HT-29 (cell line): ENCODE measurements around a stretch of chr16.

- RAMPAGE, long total RNA = no peak
Observed at GRCh38 chr16:88170512-88170825, 212.3 kb upstream of the ZNF469 start.

GRCh38 chr16:88298188-88298660, 84.5 kb upstream of the ZNF469 start:
- RAMPAGE, long total RNA = no peak

DNA sequence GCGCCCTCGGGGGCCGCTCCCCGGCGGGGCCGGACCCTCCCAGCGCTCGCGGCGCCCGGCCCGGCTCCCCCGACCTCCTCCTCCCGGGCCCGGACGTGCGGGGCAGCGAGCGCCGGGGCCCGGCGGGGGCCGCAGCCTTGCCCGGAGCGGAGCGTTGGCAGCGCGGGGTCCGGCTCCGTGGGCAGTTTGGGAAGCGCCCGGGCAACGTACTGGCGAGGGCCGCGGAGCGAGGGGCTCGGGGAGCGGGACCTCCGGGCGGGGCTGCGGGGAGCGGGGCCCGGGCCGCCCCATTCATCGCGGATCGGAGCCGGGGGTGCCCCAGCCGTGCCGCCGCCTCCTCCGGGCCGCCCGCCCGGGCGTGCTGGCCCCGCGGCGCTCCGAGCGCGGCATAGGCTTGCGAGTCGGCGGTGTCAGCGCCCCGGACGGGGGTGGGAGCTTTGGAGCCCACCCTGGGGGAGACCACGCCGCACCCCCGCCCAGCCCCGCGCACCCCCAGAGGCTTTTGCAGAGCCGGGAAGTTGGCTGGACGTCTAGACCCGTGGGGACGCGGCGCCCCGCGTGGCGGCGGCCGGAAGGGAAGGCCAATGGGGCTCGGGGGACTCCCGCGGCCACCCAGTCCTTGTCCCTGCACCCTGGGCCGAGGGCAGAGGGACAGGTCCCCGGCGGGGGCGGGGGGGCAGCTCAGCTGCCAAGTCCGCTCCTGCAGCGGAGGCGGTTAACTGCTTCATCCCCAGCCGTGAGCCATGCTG, 783 bp downstream of the ZNF469 start:
- RAMPAGE, long total RNA = no peak

GRCh38 chr16:88453576-88453901, 459 bp downstream of the ZFPM1 start:
- RAMPAGE, long total RNA = no peak

DNA sequence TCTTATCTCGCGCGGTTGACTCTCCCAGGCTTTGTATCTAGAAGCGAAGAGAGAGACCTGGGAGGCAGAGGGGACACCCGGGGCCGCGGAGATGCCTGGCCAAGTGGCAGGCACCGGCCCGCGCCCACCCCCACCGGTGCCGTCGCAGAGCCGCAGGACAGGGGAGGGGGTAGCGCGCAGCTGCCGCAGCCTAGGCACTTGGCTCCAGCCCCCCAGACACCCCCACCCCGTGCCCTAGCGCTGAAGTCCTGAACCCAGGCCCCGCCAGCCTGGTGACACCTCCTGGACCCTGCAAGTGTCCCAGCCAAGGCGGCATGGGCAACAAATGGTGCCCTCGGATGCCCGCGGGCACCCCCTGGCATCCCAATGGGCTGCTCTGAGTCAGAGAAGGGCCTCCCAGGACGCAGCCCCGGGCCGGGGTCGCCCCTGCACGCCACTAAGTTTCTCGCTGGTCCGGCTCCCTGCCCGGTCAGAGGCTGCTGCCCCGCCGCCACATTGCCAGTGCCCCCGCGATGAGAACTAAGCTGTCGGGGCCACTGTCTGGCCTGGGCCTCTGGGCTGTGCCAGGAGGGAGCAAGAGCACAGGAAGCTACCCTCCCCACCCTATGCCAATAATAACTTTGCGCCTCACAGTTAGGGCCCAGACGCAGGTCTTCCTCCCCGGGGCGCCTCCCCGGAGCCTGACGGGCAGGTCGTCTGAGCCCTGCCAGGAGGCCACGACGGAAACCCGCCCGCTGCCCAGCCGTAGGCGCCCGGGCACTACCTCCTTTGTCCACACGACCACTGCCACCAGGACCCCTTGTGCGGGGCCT, 1.2 kb downstream of the ZFPM1 start:
- RAMPAGE, long total RNA = no peak

GRCh38 chr16:88470674-88471044, 17.6 kb downstream of the ZFPM1 start:
- RAMPAGE, long total RNA = no peak

- RAMPAGE, long total RNA = no peak
Observed at GRCh38 chr16:88484803-88485241, 31.7 kb downstream of the ZFPM1 start.

GRCh38 chr16:88523634-88524425, 46.4 kb upstream of the ZC3H18 start:
- RAMPAGE, long total RNA = no peak

DNA sequence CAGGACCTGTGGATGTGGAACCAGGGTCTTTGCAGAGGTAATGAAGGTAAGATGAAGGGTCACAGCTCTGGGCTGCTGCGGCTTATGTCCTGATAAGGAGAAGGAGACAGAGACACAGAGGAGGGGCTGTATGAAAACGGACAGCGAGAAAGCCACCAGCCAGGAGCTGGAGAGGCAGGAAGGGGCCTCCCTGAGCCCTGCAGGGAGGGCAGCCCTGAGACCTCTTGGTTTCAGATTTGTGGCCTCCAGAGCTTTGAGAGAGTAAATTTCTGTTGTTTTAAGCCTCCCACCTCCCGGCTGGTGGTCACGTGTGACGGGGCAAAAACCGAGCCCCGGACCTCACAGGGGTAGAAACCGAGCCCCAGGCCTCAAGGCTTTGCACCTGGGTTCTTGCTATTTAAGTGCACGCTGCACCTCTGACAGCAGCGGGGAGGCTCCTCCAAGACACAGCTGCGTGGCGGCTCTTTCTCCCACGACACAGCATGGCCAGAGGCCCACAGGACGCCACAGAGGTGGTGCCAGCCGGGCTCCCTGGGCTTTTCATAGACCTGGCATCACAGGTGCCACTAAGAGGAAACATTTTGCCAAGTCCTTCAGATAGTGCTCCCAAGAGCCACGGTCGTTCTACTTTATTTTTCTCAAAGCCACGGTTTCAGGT, 17.4 kb upstream of the ZC3H18 start:
- RAMPAGE, long total RNA = no peak

DNA sequence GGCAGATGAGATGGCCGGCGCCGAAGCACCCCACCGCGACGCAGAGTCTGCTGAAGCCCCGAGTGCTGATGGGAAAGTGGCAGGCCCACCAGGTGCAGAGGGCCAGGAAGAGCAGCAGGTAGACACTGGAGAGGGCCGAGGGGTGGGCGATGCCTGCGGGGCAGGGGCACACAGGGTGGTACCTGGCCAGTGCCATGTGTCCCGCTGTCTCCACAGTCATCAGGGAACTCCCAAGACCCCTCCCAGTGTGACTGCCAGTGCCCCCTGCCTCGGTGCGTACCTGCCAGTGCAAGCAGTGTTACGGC, 31.9 kb downstream of the CTU2 start:
- RAMPAGE, long total RNA = no peak

- RAMPAGE, long total RNA = no peak
Observed at GRCh38 chr16:88764912-88765682, 19.9 kb downstream of the PIEZO1 start.

DNA sequence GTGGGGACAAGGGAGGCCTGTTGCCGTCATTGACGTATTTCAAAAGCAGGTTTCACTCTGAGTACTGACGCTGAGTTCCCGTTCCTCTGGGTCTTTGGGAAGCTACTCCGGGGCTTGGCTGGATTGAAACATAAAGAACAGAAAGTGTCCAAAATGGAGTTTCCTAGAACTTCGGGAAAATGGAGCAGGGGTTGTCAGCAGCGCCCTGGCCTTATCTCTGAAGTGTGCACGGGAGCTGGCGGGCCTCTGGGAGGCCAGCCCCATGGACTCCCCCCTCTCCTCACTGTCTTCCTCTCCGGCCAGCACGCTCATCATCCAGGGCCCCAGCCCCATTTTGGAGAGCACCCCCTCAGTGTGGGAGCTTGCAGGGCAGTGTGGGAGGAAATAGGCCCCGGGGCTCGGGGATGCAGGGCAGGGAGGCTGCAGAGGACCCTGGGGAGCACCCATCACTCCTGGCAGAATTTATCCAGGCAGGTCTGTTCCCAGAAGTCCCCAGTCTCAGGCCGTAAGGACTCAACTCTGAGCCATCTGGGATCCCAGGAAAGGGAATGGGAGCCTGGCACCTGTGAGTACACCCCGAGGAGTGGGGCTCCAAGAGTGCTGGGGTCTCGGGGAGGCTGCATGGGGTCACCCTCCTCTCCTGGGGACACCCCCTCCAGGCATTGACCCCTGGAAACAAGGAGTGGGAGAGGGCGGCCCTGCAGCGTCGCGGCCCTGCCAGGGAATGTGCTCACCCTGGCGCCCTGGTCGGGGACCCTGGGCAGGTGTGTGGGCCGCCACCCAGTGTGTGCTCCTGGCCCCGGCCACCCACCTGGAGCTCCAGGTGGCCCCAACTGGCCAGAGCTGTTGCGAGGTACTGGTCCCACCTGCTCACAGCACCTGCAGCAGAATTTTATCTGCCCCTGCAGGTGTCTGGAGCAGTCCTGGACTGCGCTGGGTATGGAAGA, 5.0 kb upstream of the PABPN1L start:
- RAMPAGE, long total RNA = no peak

DNA sequence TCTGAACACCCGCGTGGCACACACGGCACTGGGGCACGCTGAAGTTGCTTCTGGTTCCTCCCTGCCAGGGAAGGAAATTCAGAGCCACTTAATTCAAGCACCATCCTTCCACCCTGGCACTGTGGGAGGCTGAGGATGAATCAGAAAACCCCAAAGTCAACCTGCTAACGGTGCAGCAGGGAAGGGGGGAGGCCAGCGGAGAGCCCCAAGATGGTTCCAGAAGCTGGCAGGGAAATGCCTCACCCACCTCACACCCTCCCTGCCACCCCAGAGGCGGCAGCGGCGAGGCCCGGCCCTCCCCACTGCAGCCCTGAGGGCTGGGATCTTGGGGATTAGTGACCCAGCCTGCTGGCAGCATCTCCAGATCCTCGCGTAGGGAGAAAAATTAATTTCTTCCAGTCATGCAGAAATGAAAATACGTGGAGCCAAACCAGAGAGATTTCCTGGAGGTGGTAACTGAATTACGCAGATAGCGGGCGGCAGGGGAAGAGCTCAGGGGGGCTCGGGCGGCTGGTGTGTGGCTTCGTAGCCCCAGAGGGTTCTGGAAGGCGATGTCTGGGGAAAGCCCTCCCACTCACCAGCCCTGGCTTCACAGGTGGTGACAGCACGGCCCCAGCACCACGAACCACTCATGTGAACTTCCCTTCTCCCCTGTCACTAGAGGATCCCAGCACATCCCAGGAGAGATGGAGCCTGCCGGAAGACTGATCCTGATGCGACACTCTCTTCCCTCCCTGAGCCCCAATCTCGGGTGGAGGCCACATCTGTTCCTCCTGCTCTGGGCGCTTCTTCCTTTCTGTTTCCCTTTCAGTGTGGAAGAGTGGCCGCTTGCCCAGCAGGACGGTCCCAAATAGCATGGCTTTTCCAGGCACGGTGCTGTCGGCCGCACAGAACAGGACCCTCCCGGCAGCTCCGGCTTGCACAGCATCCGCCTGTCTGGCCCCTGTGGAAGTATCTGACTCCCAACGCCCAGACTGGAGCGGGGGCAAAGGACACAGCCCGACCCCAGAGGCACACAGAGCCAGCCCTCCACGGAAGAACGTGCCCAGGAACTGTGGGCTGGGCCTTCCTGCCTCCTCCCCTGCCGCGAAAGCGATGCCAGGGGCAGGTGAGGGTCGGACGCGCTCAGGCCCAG, 37.9 kb downstream of the CBFA2T3 start:
- RAMPAGE, long total RNA = no peak

- RAMPAGE, long total RNA = no peak
Observed at GRCh38 chr16:88967073-88967691, 9.8 kb downstream of the CBFA2T3 start.

DNA sequence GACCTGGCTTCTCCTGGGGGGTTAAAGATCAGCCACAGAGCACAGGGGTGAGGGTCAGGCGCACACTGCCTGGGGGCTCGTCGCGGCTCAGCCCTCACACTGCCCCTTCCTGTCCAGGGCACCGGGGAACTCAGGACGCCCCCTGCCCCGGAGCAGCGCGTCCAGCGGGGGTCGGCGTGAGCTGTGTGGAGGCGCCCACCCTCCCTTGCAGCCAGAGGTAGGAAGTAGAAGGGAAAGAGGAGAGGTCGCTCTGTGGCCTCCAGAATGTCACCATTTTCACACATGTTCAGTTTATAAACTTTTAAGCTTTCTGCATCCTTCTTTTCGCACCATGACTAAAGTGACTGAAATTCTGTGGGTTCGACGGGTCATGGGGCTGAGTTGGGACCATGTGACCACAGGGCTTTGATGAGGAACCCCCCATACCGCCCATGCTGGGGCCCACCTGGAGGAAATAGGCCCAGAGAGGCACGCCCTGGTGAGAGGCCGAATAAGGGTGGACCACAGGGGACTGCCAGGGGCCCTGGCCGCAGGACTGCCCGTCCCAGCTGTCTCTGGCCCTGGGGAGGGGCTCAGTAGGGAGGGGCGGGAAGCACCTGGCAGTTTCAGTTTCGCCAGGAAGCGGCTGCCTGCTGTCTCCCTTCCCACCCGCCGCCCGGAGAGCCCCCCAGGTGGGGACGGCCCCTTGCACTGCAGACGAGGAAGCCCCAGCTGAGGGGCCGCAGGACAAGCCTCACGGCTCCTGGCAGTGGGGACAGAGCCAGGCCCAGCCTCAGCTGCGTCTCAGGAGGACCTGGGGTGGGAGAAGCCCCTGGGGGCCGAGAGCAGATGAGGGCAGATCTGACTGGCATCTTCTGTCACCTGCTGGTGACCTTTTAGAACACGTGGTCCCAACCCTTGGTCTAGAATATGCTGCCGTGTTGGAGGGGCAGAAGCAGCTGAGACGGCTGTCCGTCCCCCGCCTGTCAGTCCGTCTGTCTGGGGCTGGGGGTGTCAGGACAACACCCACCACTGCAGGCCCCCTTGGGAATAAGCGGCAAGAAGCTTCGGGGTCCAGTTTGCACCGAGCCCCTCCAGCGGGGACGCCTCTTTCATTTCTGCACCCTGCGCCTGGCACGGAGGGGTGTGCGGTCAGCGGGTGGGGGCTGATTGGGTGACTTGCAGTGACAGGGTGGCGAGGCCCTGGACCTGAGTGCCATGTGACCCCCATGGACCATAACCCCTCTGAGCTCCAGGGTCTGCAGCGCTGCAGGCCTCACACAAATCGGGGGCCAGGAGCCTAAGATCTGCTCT, 8.9 kb downstream of the CBFA2T3 start:
- RAMPAGE, long total RNA = no peak

DNA sequence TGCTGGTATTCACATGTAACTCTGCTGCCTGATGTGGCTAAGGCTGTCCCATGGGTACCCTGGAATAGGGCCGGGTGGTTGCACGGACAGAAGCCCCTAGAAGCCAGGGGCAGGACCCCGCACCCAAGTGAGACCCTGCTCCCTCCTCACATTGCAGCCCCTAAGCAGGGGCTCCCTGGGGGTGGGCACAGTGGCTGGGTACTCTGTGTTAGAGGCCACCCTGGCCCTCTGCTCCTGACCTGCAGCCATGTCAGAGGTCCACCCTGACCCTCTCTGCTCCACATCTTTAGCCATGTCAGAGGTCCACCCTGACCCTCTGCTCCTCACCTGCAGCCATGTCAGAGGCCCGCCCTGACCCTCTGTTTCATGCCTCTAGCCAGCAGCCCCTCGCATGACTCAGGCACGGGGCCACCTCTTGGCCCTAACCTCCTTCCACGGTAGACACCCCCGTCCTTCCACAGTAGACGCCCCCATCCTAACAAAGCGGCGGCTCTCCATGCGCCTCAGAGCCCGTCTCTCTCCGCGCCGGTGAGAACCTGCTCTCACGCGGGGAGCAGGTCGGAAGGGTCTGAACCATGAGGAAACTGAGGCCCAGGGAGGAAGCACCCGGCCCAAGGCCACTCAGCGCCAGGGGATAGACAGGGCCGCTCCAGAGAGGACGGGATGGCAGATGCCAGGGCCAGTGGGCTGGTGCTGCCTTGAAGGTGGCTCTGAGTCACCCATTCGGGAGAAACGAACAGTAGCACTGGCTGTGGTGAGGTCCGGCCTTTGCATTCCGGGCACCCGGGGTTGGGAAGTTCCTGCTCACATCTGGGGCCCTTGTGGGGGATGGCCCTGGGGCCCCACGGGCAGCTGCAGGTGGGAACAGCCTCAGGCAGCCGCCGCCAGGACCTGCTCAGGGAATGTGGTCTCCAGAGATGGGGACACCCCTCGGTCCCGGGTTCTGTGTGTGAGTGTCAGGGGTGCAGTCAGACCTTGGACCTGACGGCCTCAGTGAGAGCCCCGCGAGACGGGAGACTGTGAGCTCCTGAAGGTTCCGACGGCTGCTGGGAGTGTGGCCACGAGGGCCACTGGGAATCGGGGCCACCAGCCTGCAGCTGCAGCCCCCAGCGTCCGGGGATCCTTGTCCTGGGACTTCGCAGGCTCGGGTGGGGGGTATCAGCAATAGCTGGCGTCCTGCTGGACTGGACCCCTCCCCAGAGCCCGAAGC, 1.7 kb downstream of the CBFA2T3 start:
- RAMPAGE, long total RNA = no peak

GRCh38 chr16:89098272-89099119, 4.8 kb downstream of the ACSF3 start:
- RAMPAGE, long total RNA = no peak

DNA sequence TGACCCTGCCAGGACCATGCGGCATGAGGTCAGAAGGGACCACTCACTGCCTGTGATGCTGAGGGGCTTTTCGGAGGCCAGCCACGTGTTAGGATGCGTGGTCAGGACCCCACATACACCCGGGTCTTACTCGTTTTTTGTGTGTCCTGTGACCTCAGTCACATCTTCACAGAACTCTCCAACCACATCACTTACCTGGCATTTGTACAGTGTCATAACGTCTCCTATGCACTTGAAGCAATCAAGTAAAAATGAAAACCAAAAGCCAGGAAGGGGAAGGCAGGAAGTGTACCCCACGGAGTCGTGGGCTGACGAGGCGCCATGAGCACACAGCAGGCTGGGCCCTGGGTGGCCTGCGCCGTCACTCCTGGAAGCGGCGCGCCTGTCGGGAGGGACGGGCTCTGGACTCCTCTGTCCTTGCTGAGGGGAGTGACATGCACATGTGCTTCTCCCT, 8.0 kb downstream of the ACSF3 start:
- RAMPAGE, long total RNA = no peak

DNA sequence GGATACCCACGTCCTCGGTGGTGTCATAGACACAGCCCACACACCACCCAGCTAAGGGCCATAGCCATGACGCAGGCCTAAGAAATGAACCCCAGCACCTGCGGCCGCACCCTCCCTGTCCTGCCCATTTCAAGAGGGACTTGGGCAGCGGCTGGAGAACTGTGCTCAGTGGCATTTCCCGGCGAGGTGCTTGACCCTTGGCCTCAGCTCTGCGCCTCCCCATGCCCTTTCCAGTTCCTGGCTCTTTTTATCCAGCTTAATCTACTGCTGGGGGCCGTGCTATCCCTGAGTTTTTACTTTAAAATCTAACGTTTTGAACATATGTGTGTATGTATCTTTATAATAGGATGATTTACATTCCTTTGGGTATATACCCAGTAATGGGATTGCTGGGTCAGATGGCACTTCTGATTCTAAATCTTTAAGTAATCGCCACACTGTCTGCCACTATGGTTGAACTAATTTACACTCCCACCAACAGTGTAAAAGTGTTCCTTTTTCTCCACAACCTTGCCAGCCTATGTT, 27.4 kb downstream of the ZNF778 start:
- RAMPAGE, long total RNA = no peak

DNA sequence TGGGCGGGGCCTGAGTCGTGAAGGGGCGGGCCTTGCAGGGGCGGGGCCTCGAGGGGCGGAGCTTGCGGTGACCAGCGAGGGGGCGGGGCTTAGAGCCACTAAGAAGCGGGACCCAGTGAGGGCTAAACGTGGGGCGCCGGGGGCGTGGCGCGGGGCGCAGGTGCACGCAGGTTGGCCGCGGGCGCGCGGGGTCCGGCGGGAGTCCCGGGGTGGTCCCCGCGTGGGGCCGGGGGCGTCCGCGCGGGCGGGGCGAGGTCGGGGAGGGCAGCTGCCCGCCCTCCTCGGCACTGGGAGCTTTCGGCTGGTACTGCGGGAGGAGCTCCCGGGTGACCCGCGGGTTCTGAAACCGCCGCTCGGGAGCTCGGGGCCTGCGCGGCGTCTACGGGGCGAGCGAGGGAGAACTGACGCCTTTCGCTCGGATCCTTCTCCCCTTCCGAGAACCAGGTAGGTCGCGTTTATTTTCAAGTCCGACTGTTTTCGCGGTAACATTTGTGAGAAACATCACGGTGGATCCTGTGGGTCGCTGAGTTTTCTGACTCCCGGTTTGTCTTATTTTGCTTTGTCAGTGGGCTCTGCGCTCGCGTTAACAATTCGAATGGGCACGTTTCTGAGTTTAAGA, 30.2 kb downstream of the ZNF778 start:
- RAMPAGE, long total RNA = no peak